B cell (primary cell): ENCODE data around the genes NAT10 and APIP.

DNA sequence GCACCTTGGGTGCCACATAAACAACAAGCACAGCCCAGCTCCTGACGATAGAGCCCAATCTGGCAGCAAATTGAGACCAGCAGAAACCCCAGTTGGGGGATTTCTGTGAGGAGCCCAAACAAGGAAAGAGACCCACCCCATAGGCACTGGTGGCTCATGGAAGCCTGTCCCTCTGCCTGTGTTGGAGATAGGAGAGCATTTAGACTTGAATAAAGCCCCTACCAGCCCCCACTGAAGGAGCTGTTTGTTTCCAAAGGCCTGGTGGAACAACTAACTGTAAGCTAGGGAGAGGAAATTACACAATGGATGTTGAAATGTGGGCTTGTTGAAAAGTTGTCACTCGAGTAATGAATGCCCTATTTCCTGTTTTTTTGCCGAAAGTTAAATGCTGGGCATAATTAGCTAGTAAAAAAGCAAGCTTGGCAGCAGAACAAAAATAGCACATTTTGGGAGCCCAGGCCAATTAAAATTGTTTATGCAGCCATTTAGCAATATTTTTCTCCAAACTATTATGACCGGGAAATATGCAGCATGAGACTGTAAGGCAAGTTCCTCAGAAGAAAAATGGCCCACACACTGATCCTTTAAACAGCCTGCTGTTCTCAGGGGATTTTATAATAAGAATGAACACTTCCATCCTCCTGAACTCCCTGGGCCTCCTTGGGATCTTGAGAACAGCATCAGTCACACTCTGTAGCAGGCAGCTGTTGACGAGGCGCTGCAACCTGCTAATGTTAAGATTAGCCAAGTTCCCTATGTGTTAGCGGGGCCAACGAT, 38.5 kb upstream of the LMO2 start:
- PRO-cap: no peak
- CAGE, long polyA plus RNA: no peak

- PRO-cap: bidirectional peak, plus-strand start at chr11:34053533, minus-strand start at chr11:34053498
- CAGE, long polyA plus RNA: no peak
Observed at GRCh38 chr11:34052762-34054003, 1.7 kb downstream of the CAPRIN1 start.

- PRO-cap: bidirectional peak, plus-strand start at chr11:34105122, minus-strand start at chr11:34105049; bidirectional peak, plus-strand start at chr11:34105629, minus-strand start at chr11:34105491
- CAGE, long polyA plus RNA: no peak
Observed at GRCh38 chr11:34104839-34105791, at the start of gene NAT10. NAT10 (plus strand) TSS chr11:34105629.

GRCh38 chr11:34235463-34235993, 122.3 kb downstream of the ABTB2 start:
- PRO-cap: no peak
- CAGE, long polyA plus RNA: no peak

GRCh38 chr11:34345258-34345748, 12.5 kb downstream of the ABTB2 start:
- PRO-cap: no peak
- CAGE, long polyA plus RNA: no peak

- PRO-cap: no peak
- CAGE, long polyA plus RNA: no peak
Observed at GRCh38 chr11:34359017-34359567, 1.3 kb upstream of the ABTB2 start.

- PRO-cap: no peak
- CAGE, long polyA plus RNA: no peak
Observed at GRCh38 chr11:34416422-34416871, 22.3 kb upstream of the CAT start.

DNA sequence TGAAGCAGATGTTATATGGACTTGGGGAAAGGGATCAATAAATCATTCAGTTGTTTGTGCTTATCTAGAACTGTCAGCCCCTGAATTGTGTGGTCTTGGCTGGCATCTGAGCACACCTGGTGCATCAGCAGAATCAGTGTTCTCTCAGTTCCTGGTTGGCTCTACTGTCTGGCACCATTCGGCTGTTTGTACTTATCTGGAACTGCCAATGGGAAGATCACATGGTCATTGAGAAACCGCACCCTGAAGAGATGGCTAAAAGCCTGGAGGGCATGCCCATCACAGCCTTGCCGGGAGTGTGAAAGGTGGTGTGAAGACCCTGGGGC, 37.1 kb upstream of the EHF start:
- PRO-cap: no peak
- CAGE, long polyA plus RNA: no peak

DNA sequence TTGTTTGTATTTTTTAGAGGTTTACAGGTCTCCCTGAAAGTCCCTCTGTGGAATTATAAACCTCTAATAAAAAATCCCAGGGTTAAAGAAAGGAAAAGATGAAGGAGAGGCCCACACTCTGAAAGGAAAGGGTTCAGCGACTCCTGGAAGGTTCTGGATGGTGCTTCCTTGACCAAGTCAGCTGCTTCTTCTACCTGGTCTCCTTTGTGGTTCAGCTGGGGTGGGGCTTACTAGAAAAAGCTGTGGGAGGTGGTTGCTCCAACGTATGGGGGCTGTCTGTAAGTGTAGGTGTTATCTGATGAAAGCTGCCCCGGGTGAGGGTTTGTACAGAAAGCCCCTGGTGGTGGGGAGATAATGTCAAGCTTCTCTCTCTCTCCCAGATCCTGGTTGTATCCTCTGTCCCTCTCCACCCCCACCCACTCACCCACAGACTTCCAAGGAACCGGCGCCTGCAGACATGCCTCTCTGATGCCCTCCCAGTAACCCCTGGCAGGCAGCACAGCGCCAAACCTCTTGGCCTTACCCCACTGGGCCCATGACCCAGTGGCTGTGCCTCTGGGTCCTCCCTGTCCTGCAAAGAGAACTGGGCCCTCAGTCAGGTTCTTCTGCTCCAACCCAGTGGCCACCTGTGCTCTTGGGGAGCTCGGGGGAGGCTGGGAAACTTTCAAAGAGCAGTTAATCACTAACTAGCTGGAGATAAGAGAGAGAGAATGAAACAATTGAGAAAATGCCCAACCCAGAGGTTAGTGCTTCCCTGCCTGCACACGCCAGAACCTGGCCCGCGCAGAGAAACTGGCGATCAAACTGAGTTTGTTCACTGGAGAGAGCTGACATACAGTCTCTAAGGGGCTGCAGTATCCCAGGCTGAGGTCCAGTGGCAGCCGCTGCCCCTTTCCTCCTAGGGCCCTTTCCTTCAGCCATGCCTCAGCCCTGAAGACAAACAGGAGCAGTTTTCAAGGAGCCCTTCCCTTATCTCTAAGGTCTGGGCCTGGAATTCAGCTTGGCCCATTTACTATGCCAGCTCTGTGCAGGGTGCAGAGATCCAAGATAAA, 20.4 kb upstream of the EHF start:
- PRO-cap: no peak
- CAGE, long polyA plus RNA: no peak

- PRO-cap: no peak
- CAGE, long polyA plus RNA: no peak
Observed at GRCh38 chr11:34630357-34630611, 9.4 kb downstream of the EHF start.

DNA sequence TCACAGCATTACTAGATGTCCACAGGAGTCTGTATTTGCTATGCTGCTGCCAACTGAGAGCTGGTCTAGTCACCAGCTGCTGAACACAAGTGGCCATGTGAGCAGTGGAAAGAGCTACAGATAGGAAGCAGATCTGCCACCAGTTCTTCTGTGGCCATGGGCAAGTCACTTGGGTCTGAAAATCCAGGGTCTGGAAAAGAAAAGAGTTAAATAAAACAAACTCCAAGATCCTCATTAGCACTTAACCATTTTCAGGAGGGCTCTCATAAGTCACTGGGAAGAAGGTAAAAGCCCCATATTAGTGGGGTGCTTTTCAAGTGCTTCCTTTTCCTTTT, 91.7 kb downstream of the APIP start:
- PRO-cap: no peak
- CAGE, long polyA plus RNA: no peak

DNA sequence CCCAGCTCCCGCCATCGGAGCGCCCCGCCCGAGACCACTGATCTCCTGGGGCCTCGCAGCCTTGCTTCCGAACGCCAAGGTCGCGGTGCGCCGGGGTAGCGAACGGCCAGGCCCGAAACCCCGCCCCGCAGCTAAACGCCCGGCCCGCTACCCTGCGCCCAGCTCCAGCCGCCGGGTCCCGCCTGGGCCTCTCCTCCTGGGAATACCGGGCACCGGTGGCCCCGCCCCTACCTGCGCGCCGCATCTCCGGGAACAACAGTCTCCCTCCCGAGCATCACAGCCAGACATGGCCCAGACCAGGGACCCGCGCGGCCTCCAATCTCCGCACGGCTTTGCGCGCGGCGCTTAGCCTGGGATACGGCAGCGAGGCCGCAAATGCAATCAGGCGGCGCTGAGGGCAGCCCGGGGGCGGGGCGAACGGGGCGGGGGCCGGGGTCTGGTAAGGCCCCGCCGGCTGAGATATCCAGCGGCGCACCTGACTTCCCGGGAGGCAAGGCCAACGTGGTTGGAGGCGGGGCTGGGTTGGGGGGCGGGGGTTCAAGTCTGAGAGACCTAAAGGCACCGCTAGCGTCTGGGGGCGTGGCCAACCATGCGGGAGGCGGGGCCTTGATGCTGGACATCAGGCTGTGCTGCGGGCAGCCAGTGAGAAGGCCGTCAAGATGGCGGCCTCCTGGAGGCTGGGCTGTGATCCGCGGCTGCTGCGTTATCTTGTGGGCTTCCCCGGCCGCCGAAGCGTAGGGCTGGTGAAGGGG, at the start of gene APIP:
APIP (minus strand) TSS at position 383 of the 752 bp plus-strand sequence.
- PRO-cap: bidirectional peak, plus-strand start at position 77 of the sequence, minus-strand start at position 39 of the sequence; bidirectional peak, plus-strand start at position 645 of the sequence, minus-strand start at position 340 of the sequence
- CAGE, long polyA plus RNA: no peak

- PRO-cap: bidirectional peak, plus-strand start at chr11:35077926, minus-strand start at chr11:35077728; bidirectional peak, plus-strand start at chr11:35078377, minus-strand start at chr11:35078108
- CAGE, long polyA plus RNA: no peak
Observed at GRCh38 chr11:35077507-35078677, 61.1 kb upstream of the CD44 start.

- PRO-cap: no peak
- CAGE, long polyA plus RNA: no peak
Observed at GRCh38 chr11:35142371-35143329, 3.7 kb downstream of the CD44 start.

DNA sequence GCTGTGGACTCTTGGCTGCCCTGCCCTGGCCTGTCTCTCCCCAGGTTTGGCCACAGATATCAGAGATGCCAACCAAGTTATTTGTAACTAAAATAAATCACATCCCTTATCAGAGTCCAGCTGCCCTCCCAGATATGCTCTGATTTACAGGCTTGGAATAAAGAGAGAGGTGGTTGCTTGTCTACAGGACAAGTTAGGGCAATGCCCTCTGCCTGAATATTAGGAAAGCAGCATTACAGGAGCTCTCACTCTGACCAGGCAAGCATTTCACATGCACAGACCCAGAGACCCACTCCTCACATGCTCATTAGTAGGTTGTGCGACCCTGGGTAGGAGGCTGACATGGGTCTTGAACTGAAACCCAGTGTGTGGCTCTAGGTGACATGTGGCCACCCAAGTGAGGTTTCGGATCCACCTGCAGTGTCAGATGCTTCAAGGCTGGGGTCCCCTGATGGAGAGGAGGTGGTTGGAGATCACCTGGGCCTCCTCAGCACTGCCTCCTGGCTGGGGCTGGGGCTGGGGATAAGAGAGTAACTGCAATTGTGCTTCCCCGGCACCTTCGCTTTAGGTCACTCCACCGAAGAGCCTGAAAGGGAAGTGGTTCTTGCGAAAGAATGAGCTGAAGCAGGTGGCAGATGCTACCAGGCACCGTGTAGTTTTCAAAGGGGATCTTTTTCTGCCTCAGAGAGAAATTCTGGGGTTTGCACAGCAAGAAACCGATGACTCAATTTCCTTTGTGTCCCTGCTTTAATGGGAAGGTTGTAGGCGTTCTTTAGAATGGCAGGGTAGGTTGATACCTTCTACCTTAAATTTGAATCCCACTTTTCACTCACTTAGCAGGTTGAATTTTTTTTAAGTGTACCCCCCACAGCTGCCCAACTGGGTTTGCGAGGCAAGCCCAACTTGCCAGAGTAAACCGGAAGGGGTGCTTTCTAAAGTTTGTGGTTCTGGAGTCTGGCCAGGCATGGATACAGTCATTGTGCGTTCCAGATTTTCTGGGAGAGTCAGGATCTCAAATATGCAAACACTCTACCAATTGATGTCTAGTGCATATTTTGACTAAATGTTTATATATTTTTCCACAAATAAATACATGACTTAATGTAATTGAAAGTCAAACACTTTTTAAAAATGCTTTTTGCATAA, 5.1 kb downstream of the CD44 start:
- PRO-cap: bidirectional peak, plus-strand start at position 650 of the sequence, minus-strand start at position 599 of the sequence; bidirectional peak, plus-strand start at position 938 of the sequence, minus-strand start at position 661 of the sequence
- CAGE, long polyA plus RNA: no peak

GRCh38 chr11:35150501-35151369, 11.8 kb downstream of the CD44 start:
- PRO-cap: no peak
- CAGE, long polyA plus RNA: no peak

DNA sequence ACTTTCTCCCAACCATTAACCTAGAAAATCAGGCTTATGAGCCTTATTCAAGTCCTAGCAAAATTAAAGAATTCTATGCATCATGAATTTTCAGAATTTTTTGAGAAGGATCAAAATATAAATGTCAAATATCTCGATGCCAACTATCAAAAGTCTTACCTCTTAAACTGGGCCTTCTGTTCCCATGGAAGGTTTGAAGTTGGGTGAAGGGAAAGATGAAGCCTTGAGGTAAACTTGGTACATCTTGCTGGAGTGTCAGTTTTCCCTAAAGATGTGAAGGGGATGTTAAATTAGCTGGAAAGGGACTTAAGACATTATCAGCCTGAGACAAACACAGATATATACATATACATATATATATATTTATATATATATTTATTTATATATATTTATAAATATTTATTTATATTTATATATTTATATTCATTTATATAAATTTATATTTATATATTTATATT, 42.4 kb downstream of the CD44 start:
- PRO-cap: no peak
- CAGE, long polyA plus RNA: no peak

DNA sequence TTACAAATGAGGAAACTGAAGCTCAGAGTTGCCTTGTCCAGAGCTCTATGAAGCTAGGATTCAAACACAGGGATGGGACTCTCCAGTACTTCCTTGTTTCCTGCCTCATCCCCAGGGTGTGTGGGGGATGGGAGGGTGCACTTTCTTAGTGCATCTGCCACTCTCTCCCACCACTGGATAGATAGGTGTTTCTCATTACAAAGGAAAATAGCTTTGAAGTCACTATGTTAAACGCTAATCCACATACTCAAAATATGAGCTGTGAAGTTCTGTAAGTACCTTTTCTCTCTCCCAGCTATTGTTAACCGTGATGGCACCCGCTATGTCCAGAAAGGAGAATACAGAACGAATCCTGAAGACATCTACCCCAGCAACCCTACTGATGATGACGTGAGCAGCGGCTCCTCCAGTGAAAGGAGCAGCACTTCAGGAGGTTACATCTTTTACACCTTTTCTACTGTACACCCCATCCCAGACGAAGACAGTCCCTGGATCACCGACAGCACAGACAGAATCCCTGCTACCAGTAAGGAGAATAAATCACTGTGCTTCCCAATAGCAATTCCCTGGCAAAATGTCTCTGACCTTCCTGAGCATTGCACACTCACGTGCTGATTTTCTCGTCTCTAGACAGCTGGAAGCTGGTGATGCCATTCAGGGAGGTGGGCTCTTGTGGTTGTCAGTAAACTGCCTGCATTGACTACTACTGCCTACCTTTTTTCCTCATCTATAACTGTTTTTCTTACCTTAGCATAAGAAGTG, 50.8 kb downstream of the CD44 start:
- PRO-cap: unidirectional peak, plus-strand start at position 60 of the sequence
- CAGE, long polyA plus RNA: no peak

- PRO-cap: bidirectional peak, plus-strand start at chr11:35217214, minus-strand start at chr11:35217148
- CAGE, long polyA plus RNA: no peak
Observed at GRCh38 chr11:35216936-35217790, 78.2 kb downstream of the CD44 start.

- PRO-cap: no peak
- CAGE, long polyA plus RNA: no peak
Observed at GRCh38 chr11:35260306-35261124, 121.5 kb downstream of the CD44 start.